H7 (cell line): ENCODE measurements around a stretch of chr2.

- RAMPAGE, long total RNA, result no peak
Observed at GRCh38 chr2:48462261-48463197, 22.0 kb downstream of the PPP1R21 start.

GRCh38 chr2:48514704-48514991, 15.3 kb upstream of the STON1 start:
- RAMPAGE, long total RNA, result no peak

DNA sequence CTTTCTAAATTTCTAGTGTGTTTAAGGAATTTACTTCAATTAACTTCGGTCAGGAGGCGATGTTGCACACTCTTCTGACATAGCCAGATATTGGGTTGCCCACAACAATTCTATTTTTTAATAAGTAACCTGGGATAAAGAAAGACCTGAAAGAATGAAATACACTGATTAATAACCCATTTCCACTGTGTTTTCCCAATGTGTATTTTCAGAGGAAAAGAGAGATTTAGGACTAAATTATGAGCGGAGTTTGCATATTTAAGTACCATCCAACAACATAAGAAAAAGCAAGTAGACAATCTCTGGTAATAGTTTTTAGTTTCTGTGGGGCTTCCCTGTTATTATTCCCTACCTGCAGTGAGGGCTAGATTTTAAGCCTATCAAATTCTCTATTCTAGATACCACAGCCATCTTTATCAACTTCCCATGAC, 250.4 kb upstream of the NRXN1 start:
- RAMPAGE, long total RNA, result no peak

DNA sequence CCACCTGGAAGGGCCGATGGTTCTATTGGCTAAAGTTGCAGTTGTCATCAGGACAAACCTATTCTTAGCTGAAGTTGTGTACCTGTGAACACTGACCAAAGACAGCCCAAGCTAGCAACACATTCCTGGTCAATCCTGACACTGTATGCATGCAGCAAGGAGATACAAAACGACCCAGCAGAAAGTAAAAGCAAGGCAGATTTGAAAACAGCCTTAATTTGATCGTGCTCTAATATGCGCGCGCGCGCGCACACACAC, 218.0 kb upstream of the CHAC2 start:
- RAMPAGE, long total RNA, result no peak

DNA sequence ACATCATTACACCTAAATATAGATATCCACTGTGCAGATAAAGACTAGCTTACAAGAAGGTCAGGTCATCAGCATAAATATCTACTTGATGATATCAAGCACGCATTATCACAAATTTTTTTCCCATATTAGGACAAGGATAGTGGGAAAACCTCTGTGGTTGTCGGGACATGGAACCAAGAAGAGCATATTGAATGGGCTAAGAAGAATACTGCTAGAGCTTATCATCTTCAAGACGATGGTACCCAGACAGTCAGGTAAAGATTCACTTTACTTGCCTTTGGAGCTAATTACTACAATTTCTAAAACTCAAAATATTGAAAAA, 25.9 kb downstream of the ERLEC1 start:
- RAMPAGE, long total RNA, result no peak

GRCh38 chr2:53826563-53827279, 33.0 kb downstream of the GPR75 start:
- RAMPAGE, long total RNA, result no peak

DNA sequence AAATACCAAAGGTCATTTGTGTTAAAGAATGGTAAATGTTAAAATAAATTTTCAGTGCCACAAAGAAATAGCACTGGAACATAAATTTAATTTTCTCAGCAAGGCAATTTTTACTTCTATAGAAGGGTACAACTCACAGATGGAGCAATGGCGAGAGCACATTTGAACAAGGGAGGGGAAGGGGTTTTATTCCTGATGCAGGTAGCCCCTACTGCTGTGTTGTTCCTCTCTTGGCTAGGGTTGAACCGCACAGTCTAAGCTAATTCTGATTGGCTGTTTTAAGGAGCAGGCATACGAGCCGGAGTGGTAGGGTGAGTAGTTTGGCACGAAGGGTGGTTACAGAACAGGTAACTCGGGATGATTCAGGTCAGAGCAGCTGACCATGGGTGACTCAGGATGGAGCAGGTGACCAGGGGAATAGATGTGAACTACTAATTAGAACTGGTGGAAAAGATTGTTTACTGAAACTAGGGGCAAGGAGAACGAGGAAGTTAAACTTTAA, 50.0 kb downstream of the ACYP2 start:
- RAMPAGE, long total RNA, result no peak

GRCh38 chr2:54402248-54402927, 53.7 kb upstream of the SPTBN1 start:
- RAMPAGE, long total RNA, result no peak

DNA sequence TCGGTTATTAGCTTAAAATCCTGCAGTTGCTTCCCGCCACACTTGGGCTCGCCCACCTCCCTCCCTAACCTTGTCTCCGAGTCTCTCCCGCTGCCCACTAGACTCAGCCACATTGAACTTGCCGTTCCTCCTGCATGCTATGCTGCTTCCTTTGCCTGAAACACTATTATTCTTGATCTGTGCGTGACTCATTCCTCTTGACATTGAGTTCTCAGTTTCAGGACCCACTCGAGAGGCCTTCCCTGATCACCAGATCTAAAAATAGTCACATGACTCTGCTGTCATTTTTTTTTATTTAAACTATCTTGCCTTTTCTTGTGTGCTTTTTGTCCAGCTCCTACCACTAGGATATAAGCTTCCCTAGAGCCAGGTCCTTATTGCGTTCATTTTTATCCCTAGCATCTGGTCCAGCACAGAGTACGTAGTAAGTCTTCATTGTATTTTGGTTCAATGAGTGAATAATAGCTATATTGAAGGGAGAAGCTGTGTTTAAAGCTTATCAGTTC, 68.6 kb downstream of the SPTBN1 start:
- RAMPAGE, long total RNA, result no peak

DNA sequence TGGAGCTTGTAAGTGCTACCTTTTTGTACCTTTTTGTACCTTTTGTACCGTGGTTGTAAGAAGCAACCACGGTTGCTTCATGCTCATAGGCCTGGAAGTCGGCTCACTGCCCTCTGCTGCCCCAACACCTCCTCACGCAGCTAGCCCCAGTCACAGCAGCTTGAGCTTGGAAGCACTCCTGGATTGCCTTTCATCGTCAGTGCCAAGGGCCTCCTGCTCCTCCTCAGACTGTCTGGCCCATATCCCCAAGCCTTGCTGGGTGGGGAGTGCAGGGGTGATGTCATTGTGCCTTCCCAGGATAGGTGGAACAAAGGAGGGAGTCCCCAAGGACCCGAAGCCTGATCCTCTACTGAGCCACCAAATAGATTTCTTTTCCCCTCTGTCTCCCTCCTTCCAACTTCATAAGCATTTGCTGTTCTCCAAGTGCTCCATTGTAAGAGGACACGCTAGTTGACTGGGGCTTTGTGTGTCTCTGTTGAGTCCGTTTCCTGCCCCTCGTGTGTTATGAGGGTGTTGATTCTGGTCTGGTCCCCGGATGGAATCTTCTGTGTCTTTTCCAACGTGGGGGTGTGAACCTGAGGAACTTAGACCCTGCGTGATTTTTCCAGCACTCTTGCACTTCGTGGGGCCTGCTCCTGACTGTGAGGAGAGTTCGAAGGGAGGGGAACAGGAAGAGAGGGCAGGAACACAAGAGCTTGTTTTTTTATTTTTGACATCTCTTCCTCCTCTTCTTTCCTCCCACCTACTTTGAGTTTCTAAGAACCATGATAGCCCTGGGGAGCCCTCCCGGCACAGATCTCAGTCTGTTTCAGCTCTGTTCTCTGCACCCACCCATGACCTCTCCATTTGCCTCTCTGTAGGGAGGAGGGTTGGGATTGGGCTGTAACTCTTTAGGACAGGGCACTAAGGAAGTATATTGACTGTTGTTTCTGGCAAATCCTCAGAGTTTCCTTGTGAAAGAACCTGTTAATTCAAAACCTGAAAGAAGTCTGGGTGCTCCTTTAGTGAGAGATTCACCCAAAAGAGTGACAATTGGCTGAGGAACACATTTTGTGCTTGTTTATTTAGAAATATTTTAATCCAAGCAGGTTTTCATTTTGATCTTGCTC, 127.1 kb upstream of the EML6 start:
- RAMPAGE, long total RNA, result no peak

DNA sequence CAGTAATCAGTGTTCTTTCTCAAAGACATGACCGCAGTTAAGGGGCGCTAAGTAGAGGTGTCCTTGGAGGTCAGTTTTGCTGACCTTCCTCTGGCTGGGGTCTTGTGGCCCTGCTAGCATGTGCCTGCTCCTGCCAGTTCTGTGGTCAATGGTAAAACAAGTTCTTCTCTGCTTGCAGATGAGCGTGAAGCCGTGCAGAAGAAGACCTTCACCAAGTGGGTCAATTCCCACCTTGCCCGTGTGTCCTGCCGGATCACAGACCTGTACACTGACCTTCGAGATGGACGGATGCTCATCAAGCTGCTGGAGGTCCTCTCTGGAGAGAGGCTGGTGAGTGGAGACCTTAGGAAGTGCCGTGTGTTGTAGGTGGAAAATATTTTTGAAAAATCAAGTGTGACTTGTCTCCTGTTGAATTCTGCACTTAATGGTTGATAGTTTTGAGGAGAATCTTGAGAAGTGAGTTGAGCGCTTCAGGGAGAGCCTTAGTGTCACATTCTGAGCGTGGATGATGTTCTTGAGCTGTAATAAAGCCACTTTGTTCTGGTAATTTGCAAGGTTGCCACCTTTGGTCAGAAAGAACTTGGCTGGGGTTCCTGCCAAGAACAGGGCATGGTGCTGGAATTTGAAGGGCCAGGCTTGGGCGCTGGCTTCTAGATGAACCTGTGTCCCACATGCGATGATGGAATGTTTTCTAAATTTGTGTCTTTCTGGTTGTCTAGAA, 124.4 kb upstream of the EML6 start:
- RAMPAGE, long total RNA, result no peak

DNA sequence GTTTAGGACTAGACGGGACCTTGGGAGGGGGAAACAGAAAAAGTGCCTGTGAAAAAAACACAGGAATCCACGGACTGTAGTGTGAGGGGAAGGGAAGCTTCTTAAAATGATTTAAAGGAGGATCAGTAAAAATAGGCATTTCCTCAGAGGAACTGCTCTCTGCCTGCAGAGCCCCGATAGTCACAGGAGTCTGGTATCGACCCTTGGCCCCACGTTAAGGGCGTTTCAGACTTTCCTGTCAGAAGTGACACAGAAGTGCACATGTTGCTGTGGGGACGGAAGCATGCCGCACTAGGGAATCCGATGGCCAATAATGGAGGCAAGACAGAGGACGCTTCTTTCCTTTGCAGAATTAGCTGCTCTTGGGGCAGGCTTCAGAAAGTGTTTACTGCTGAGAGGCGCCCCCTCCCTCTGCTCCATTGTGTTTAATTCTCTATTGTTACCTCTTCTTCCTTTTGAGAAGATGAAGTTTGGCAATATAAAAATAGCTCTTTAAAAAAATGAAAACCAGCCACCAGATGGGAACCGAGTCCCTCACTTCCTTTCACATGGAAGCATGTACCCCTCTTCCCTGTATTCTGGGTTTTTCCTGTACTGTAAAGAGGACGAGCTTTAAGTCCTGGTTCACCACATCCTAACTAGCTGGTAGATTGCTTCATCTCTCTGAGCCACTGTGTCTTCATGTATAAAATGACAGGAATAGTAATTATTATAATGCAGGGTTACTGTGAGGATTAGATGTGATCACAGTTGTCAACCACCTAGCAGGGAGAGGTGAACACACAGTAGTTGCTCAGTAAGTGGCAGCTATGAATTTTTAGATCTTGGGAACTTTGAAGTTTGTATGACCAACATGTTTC, 118.5 kb upstream of the EML6 start:
- RAMPAGE, long total RNA, result no peak

DNA sequence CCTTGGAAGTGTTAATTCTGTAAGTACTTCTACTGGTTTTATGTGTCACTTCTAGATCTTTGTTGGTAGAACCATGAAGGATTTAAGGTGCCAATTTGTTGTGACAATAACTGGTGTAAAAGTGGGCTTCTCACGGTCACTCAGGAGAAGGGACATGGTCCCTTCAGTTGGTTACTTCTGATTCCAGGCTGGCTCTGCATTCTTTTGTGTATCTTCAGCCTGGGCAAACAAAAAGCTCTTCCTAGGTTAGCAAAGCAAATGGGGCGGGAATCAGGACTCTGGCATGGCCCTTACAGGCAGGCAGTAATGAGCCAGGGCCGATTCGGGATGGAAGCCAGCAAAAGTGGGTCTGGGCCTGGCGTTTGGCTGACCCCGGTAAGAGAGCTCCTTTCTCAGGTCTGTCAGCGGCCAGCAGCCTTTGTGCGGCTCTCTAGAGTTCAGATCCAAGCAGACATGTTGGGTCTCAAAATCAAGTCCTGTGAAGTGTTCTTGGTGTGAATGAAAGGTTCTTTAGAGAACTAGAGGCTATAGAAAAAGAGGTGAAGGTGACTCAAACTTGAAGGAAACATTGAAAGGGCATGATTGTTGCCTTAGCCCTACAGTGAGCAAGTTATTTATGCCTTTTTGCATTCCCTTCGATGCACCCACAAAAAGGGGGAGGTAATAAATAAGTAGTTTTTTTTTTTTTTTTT, 81.5 kb upstream of the EML6 start:
- RAMPAGE, long total RNA, result no peak

- RAMPAGE, long total RNA, result no peak
Observed at GRCh38 chr2:54642883-54643279, 80.6 kb upstream of the EML6 start.

DNA sequence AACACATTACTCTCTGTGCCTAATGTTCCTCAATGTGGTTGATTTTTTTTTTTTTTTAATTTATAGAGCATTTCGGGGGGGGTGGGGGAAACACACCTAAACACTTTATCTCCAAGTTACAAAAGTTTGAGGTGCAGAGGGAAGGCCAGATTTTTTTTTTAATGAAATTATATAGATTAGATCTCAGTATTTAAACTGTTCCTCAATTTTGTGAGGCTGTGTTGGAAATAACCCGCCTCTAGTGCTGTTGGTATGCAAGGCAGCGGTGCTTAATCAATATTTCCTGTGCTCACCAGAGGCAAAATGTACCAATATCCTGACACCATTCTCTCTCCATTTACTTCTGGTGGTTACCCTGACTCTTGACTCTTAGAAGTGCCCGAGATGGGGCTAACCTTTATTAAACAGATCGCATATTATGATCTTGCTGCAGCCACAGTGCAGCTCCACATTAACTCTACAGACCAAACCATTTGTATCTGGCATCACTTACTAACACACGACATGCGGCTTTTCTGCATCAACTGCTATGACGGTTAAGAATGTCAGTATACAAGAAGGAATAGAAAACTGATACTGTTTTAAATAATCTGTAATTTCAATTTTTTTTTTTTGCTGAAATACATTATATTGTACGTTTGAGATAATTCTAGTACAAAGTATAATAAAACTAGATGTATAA, 54.7 kb upstream of the EML6 start:
- RAMPAGE, long total RNA, result no peak

GRCh38 chr2:54908456-54909137, 141.7 kb downstream of the RTN4 start:
- RAMPAGE, long total RNA, result no peak

GRCh38 chr2:55123688-55124354, 73.6 kb upstream of the RTN4 start:
- RAMPAGE, long total RNA, result no peak

DNA sequence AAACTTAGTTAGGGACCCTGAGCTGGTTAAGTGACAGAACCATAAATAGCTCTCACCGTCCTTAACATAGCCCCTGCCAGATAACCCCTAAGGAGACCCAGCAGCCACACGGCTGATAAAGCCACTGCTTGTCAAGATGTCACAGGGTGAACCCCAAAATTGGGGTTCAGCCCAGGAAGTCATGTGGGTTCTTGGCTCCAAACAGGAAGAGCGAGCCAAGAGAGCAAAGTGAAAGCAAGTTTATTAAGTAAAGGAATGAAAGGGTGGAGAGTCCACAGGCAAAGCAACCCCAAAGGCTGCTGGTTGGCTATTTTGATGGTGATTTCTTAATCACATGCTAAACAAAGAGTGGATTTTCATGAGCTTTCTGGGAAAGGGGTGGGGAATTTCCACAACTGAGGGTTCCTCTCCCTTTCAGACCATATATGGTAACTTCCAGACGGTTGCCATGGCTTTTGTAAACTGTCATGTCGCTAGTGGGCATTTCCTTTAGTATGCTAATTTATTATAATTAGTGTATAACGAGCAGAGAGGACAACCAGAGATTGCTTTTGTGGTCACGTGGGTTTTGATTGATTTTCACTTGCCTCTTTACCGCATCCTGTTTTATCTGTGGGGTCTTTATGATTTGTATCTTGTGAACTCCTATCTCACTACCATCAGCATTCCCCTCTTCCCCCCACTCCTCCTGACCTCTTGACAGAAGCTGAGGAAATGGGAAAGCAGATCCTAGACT, 83.6 kb upstream of the RTN4 start:
- RAMPAGE, long total RNA, result no peak

GRCh38 chr2:55167848-55168446, 64.1 kb downstream of the CLHC1 start:
- RAMPAGE, long total RNA, result no peak

DNA sequence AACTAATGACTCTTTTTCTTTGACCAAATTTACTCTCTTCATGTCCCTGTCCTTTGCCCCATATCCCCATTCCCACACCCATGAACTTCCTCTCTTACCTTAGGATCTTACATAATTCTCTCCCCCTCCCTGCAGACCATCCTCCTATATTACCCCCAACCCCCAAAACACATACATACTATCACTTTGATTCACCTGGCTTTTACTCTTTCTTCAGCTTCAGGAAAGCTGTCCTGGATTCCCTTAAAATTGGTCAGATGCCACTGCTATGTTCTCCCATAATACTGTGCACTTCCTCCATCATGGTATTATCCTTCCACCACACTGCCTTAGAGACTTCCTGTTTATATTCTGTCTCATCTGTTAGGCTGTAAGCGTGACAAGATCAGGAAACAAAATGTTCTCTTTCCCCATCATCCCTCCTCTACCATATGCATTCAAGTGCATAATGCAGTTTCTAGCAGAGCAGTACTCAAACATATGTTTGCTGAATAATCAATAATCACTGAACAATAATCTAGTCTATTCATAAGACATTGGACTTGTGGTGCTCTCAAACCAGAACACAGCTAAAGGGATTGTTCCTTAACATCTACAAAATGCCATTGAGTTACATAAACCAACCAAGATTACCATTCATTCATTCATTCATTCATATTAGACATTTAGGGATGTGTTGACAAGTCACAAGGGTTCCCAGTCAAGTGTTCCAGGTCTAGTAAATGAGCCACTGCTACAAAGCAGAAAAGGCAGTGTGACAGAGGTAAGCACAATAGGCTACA, 4.1 kb downstream of the CLHC1 start:
- RAMPAGE, long total RNA, result no peak